Uterus (tissue), 7 donors: ENCODE data around the gene PM20D2.

DNA sequence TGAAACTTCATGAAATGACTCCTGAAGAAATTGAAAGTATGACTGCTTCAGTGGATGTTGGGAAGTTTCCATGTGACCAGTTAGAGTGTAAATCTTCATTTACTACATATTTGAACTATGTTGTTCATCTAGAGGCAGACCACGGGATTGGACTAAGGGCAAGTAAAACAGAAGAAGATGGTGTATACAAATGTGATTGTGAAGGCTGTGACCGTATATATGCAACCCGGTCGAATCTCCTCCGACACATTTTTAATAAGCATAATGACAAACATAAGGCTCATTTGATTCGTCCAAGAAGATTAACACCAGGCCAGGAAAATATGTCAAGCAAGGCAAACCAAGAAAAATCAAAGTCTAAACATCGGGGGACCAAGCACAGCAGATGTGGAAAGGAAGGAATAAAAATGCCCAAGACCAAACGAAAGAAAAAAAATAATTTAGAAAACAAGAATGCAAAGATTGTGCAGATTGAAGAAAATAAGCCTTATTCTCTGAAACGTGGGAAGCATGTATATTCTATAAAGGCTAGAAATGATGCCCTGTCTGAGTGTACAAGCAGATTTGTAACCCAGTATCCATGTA lies 62.1 kb upstream of the SMIM8 start:
- PRO-cap, 4 experiments = no peak in any of the 4 experiments
- RAMPAGE, long total RNA, 2 experiments = no peak in any of the 2 experiments
- RRBS = no CpG with 5 or more reads among the region's 9 CpGs

DNA sequence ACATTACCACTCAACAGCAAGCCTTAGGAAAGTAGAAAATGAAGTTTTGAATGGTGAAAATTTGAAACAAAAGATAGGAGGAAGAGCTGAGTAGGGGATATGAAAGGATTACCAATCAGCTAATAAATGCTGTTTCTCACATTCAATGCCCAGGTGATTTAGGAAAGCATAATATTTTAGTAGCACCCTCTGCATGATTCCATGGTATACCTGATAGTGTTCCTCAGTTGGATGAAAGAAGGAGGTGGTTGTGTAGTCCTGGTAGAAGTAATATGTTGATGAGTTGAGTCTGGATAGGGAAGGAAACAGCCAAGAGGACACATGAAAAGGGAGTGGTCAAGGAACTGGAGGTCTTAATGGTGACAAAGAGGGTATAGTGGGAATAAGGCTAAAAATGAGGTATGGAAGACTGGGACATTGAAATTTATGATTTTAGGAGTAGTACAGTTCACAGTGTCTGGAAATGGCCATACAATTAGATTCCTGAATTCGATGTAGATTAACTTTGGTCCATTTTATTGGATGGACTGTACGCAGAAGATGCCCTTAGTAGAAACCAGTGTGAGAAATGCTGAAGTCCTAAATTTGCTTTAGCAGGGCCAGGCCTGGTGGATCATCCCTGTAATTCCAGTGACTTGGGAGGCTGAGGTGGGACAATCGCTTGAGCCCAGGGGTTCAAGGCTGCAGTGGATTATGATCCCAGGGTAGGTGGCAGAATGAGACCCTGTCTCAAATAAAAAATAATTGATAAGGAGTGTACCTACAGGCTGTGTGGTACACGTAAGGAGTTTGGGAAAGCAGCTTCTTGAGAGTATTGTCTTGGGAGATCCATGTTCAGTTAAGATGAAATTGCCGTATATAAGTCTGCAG lies 49.3 kb upstream of the SMIM8 start:
- PRO-cap, 4 experiments = no peak in any of the 4 experiments
- RAMPAGE, long total RNA, 2 experiments = no peak in any of the 2 experiments
- RRBS = no CpG with 5 or more reads among the region's 5 CpGs

- PRO-cap, 4 experiments = no peak in any of the 4 experiments
- RAMPAGE, long total RNA, 2 experiments = no peak in any of the 2 experiments
- RRBS = no CpG with 5 or more reads among the region's 5 CpGs
Observed at GRCh38 chr6:87731682-87732239, 29.7 kb upstream of the AKIRIN2 start.

- PRO-cap, 4 experiments = no peak in any of the 4 experiments
- RAMPAGE, long total RNA, 2 experiments = no peak in any of the 2 experiments
- RRBS = no CpG with 5 or more reads among the region's 13 CpGs
Observed at GRCh38 chr6:88165432-88165774, 744 bp downstream of the CNR1 start.

DNA sequence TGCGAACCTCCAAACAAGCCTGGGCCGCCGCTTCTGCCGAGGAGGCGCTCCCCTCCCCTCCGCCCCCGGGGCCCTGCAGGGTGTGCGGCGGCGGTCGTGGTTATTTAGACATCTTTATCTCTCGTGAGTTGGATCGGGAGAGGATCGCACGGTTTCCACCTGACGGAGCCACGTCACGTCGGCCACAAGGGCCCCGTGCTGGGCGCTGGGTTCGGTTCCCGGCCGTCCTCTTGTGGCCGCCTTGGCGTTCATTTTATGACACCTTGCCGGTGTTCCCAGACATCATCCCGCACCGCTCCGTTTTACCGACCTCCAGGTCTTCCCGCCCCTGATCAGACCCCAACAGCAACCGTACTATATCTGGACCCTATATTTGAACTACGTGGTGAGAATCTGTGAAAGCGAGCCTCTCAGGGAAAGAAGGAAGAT lies 1.3 kb upstream of the CNR1 start:
- PRO-cap, 4 experiments = no peak in any of the 4 experiments
- RAMPAGE, long total RNA, 2 experiments = no peak in any of the 2 experiments
- RRBS = 15% methylated on average over 3 of the region's 35 CpGs

DNA sequence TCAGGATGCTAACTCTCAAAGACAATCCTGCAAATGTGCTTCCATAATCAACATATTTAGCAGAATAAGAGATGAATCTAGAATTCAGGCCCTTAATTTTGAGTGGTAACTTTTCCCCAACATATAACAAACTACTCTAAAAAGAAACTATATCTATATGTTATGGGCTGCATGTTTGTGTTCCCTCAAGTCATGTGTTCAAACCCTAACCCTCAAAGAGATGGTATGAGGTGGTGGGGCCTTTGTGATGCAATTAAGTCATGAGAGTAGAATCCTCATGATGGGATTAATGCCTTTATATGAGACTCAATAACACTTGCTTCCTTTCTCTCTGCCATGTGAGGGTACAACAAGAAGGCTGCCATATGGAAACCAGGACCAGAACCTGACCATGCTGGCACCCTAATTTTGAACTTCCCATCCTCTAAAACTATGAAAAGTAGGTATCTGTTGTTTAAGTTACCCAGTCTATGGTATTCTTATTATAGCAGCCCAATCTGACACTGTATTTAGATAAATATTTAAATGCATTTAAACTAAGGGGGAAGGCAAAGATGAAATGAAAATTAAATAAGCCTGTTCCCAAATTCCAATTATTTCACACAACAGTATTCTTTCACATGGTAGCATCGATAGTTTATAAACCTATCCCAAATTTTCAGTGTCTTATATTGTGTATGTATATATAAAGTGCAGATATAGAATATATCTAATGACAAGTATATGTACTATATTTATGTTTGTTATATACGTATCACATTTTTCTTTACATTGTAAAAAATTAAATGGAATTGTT lies 250.3 kb downstream of the RNGTT start:
- PRO-cap, 4 experiments = no peak in any of the 4 experiments
- RAMPAGE, long total RNA, 2 experiments = no peak in any of the 2 experiments
- RRBS = no CpG with 5 or more reads among the region's 2 CpGs

DNA sequence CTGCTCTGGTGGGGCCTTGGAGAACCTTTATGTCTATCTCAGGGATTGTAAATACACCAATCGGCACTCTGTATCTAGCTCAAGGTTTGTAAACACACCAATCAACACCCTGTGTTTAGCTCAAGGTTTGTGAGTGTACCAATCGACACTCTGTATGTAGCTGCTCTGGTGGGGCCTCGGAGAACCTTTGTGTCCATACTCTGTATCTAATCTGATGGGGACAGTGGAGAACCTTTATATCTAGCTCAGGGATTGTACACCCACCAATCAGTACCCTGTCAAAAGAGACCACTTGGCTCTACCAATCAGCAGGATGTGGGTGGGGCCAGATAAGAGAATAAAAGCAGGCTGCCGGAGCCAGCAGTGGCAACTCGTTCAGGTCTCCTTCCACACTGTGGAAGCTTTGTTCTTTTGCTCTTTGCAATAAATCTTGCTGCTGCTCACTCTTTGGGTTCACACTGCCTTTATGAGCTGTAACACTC lies 15.0 kb upstream of the PNRC1 start:
- PRO-cap, 4 experiments = no peak in any of the 4 experiments
- RAMPAGE, long total RNA, 2 experiments = no peak in any of the 2 experiments
- RRBS = no CpG with 5 or more reads among the region's 5 CpGs

DNA sequence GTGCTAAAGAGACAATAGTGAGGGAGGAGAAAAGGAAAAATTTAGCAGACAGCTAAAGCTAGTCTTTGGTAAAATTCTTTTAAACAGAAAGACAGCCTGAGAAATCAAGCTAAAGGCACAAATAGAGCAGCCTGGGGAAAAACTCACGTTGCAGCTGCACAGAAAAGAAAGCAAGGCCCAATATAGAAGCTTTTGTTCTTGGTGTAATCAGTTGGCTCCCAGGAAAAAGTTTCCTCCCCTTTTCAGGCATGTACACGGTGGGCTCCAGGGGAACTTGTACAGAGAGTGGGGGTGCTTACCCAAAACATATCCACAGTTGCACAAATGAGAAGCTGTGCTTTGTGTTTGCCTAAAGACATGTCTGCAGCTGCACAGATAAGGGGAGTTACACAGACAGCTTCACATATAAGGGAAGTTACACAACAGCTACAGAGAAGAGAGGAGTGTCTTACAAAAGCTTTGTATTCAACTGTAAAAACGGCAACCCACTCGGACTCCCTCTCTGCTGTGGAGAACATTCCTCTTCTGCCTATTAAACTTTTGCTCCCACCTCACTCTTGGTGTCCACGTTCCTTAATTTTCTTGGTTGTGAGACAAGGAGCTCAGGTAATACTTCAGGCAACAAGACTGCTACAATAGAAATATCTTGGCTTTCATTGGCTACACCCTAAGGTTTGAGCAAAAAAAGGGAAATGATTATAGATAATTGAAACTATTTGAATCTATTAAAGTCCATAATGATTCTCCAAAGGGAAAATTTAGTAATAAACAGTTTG lies 7.5 kb upstream of the PNRC1 start:
- PRO-cap, 4 experiments = no peak in any of the 4 experiments
- RAMPAGE, long total RNA, 2 experiments = no peak in any of the 2 experiments
- RRBS = no CpG with 5 or more reads among the region's 5 CpGs

DNA sequence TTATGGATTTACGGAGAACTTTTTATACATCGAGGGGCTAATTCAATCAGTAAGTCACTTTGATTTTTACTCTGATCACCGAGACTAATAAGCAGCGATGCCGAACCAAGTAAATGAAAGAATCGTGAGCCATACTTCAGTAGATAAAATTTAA lies 647 bp upstream of the PNRC1 start:
- PRO-cap, 4 experiments = peak in 1 of 4 experiments; most common minus-strand start position 115 of the sequence (in 1)
- RAMPAGE, long total RNA, 2 experiments = no peak in any of the 2 experiments
- RRBS = no CpG with 5 or more reads among the region's 6 CpGs

- PRO-cap, 4 experiments = peak in 4 of 4 experiments; most common plus-strand start chr6:89146090 (in 4); most common minus-strand start chr6:89146003 (in 2)
- RAMPAGE, long total RNA, 2 experiments = start-site peak on the plus strand in 1 of 2 experiments, at chr6:89146039-89146147 at its widest, 39 reads per replicate
- RRBS = 1% methylated on average over 15 of the region's 46 CpGs
Observed at GRCh38 chr6:89145272-89146171, at the start of gene PM20D2. PM20D2 (plus strand) TSS chr6:89146055.

GRCh38 chr6:89412980-89413674 lies 1.1 kb upstream of the RRAGD start:
- PRO-cap, 4 experiments = no peak in any of the 4 experiments
- RAMPAGE, long total RNA, 2 experiments = no peak in any of the 2 experiments
- RRBS = no CpG with 5 or more reads among the region's 10 CpGs

- PRO-cap, 4 experiments = no peak in any of the 4 experiments
- RAMPAGE, long total RNA, 2 experiments = start-site peak on the plus strand in 1 of 2 experiments, at chr6:89623277-89623458 at its widest, 10 reads per replicate
- RRBS = no CpG with 5 or more reads among the region's 2 CpGs
Observed at GRCh38 chr6:89623198-89623533, 15.4 kb downstream of the LYRM2 start.

GRCh38 chr6:89637801-89638297 lies 698 bp downstream of the LYRM2 start:
- PRO-cap, 4 experiments = no peak in any of the 4 experiments
- RAMPAGE, long total RNA, 2 experiments = no peak in any of the 2 experiments
- RRBS = no CpG with 5 or more reads among the region's 10 CpGs

DNA sequence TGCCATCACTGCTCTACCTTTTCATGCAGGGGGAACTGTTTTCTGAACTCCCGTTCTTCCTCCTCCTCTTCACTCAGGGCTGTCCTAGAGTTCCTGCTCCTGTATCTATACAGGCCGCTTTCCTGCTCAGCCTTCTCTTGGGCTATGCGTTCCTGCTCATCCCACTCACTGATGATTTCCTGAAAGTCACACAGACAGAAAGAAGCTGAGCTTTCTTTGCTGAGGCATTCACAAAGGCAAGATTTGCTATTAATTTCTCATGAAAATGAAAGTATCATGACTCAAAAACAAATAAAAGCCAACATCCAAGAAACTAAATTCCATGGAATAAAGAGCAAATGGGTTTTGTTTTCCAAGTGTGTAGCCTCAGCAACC lies 52.1 kb upstream of the LYRM2 start:
- PRO-cap, 4 experiments = no peak in any of the 4 experiments
- RAMPAGE, long total RNA, 2 experiments = no peak in any of the 2 experiments
- RRBS = no CpG with 5 or more reads among the region's 3 CpGs

GRCh38 chr6:89780938-89781658 lies 38.5 kb downstream of the MDN1 start:
- PRO-cap, 4 experiments = no peak in any of the 4 experiments
- RAMPAGE, long total RNA, 2 experiments = no peak in any of the 2 experiments
- RRBS = no CpG with 5 or more reads among the region's 5 CpGs

DNA sequence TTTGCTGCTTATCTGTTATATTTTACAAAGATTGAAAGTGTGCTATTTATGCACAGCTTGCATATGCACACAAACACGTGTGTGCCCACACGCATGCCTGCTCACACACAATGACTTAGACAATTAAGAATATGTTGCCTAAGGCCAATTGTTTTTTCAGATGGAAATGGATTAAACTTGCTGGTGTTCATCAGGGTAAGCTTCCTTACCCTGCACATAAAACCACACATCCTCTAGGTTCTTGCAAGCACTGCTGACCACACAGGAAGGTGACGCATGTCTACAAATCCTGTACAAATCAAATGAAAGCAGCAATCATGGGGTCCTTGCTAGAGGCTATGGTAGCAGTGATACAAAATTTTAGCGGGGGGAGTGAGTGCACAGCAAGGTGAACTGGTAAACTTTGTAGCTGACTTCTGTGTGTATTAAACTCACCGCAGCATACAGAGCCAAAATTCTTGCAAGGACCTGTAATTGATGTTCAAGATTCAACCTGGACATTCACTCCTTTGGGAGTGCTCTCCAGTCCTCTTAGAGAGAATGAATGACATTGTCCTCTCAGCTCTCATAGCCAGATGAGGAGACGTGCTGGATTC lies 58.5 kb downstream of the GJA10 start:
- PRO-cap, 4 experiments = no peak in any of the 4 experiments
- RAMPAGE, long total RNA, 2 experiments = no peak in any of the 2 experiments
- RRBS = no CpG with 5 or more reads among the region's 6 CpGs

DNA sequence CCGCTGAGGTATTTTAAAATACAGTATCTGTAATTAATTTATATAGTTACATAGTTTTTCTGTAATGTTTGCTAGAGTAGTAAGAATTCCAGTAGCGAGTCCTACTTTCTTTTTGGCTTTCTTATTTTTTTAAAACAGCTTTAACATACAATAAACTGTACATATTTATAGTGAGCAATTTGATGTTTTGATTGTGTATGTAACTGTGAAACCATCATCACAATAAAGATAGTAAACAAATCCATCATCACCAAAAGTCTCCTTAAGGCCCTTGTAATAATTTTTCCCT lies 115.6 kb downstream of the GJA10 start:
- PRO-cap, 4 experiments = no peak in any of the 4 experiments
- RAMPAGE, long total RNA, 2 experiments = no peak in any of the 2 experiments
- RRBS = no CpG with 5 or more reads among the region's 2 CpGs

DNA sequence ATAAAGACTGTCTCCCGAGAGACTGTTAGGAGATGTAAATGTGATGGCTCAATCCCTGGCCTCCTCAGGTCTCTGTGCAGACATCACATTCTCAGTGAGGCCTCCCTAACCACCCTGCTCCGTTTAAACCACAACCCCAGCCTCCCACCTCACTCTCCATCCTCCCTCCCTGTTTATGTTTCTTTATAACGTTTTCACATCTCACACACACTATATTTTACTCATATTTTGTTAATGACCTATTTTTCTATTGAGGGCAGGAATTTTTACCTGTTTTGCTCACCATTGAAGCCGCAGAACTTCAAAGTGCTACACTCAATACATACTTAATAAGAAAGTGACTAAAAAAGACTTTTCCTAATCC lies 135.0 kb downstream of the GJA10 start:
- PRO-cap, 4 experiments = no peak in any of the 4 experiments
- RAMPAGE, long total RNA, 2 experiments = no peak in any of the 2 experiments
- RRBS = no CpG with 5 or more reads among the region's 4 CpGs

GRCh38 chr6:90072806-90073424 lies 178.6 kb downstream of the GJA10 start:
- PRO-cap, 4 experiments = no peak in any of the 4 experiments
- RAMPAGE, long total RNA, 2 experiments = no peak in any of the 2 experiments
- RRBS = no CpG with 5 or more reads among the region's 11 CpGs

DNA sequence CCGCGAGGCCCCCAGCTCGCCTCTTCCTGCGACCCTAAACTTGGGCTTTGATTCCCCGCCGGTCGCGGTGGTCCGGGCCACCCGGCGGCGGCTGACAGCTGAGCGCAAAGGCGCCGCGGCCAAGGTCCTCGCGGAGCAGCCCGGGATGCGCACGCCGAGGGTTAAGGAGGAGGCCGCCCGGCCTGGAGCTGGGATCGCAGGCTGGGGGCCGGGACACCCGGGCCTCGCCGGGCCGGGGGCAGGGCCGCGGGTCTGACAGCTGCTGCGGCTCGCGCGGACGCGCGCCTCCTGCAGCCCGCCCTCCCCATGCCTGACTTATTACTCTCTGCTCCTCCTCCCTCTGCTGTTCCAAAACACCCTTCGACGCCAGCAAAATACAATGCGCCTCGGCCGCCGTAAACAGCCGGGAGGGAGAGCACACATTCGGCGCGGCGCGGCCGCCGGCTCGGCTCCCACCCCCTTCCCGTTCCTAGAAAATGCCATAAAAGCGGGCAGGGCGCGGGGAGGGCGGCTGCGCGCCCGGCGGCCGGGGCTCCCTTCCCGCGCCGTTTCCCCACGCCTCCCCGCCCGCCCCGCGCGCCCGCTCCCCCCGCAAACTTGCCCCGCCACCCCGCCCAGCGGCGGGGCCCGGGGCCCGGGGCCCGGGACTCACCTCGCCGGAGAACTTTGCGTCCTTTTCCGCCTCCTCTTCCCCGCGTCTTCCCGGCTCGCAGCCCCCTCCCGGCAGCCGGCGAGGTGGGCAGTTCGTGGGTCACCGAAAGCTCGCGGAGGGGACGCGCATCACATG lies 622 bp downstream of the BACH2 start:
- PRO-cap, 4 experiments = peak in 4 of 4 experiments; most common plus-strand start position 398 of the sequence (in 4); most common minus-strand start position 290 of the sequence (in 4)
- RAMPAGE, long total RNA, 2 experiments = no peak in any of the 2 experiments
- RRBS = 3% methylated on average over 50 of the region's 100 CpGs